ENCODE data around the gene RTF1.

DNA sequence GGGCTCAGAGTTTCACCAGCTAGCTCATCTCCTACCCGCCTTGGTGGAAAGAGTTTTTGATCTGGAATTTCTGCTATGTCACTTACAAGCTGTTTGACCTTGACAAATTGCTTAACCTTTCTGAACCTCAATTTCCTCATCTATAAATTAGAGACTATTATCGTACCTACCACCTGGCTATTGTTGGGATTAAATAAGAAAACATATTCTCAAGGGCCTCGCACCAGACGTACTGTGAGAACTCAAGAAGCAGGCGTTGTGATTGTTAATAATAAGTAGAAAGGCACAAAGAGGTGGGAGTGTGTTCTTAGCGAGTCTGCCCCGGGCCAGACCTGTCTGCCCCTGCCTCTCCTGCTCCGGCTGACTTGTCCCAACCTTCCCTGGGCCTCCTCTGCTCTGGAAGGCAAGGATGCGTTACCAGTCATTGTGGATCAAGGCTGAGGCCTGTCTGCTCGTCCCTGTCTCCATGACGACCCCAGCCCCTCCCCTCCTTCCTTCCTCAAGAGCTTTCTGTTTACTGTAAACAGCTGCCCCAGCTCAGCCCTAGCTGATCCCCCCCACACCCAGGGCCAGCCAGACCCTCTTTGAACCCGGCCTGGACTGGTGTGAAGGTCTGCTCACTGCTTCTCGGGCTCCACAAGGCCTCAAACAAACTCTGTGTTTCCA, 16.7 kb downstream of the VPS18 start:
- RRBS: no CpG with 5 or more reads among the region's 13 CpGs

DNA sequence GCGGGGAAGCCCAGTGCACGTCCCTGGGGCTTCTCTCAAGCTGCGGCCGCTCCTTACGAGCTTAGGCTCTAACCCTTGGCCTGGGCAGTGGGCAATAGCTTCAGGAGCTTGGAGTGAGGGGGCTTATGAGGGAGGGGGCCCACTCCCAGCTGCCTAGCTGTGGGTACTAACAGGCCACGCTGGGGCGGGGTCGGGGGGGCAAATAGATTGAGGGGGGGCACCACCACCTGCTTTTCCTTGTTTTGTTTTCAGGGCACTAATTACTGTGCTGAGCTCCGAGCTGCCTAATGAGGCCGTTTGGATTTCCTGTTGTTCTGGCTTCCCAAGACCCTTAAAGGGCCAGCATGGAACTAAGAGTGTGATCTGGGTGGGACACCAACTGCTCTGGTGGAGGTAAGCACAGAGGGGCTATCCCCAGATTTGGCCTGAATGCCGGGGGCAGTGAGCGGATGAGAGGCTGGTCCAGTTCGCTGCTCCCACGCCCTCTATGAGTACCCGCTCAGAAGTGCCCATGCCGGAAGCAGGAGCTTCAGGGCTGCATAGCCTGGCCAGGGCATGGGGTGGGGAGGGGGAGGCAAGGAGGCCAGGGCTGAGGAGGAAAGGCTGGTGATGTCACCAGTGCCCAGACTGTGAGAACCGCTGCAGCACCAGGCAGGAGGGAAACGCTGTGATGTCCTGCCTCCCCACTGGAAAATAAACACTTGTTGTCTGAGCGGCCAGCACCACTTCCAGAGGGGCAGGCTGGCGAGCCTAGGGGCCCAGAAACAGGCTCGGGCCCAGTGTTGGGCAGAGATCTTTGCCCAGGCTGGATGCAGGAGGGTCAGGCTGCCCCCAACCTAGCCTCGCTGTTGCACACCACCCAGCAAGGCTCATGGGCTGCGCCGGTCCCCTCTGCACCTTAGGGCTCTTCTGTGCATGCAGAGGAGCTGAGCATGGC, 11.1 kb upstream of the DLL4 start:
- RRBS: 92% methylated on average over 5 of the region's 24 CpGs

GRCh38 chr15:40949550-40950332, 3.5 kb upstream of the CHAC1 start:
- RRBS: no CpG with 5 or more reads among the region's 7 CpGs

DNA sequence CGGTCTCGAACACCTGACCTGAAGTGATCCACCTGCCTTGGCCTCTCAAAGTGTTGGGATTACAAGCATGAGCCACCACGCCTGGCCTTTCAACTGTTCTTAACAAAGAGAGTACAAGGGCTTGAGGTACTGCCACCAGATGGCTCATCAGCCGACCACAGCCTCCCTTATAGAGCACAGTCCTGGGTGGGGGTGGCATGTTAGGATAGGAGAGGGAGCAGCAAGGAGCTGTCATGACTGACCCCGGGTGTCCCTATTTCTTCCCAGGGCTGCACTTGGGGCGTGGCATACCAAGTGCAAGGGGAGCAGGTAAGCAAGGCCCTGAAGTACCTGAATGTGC, 1.8 kb downstream of the CHAC1 start:
- RRBS: no CpG with 5 or more reads among the region's 6 CpGs

DNA sequence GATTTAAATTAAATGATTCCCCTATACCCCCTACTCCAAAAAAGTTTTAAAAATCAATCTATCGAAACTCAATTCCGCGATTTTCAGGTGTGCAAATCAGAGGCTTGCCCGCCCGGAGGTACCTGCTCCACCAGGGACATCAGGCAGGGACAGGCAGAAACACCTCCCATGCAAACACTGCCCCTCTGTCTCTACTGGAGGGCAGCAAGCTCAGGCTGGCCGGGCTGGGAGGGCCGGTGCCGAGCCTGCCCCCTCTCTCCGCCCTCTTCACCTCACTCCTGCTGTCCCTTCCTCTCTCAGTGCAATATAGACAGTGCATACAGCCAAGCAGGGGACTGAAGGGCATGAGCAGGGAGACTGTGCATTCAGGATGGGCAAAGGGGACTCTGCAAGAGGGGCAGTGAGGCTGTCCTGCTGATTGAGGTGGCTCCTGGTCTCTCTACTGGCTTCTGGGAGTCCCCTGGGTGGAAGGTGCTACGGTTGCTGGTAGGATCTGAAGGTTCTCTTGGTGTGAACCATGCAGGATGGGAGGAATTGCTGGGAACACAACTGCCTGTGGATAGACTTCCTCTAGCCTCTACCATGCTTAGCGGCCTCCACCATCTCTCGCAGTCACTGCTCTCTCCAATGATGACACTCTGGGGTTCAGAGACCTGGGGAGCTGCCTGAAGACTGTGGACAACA, 26.0 kb downstream of the CHAC1 start:
- RRBS: no CpG with 5 or more reads among the region's 12 CpGs

- RRBS: 96% methylated on average over 4 of the region's 13 CpGs
Measured at GRCh38 chr15:40982862-40983348, 29.6 kb downstream of the CHAC1 start.

- RRBS: no CpG with 5 or more reads among the region's 6 CpGs
Measured at GRCh38 chr15:41020820-41021296, 67.6 kb downstream of the CHAC1 start.

GRCh38 chr15:41079657-41080284, 36.3 kb downstream of the INO80 start:
- RRBS: no CpG with 5 or more reads among the region's 9 CpGs

DNA sequence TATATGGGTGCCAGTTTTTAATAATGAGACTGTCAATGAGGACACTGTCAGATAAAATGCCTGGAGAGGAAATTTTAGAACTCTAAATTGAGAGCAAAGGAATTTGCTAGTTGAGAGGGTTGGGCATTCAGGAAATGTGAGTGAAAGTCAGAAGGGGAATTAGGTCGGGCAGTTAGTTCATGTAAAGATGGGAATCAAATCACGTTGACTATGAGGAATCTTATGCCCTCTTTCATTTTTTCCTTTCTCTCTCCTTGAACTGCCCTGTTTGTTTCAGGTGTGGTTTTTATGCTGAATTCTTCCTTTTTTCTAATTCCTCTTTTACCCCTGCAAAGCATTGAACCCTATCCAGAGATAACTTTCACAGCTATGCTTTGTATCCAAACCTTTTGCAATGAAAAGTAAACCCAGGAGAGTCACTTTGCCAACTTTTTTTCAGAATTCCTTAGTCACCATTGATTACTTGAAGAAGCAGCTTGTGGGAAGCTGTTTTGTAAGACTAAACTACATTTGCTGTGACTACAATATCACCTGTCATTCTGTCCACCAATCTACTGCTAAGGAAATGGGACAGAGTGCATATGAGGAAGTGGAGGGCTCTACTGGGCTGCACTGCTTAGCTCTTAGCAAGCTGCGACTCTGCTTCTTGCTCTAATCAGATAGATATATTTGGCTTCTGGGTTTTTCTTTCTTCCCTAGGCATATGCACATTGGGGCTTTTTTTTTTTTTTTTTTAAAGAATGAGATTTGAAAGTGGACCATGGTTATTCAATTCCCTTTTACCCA, 27.9 kb downstream of the CHP1 start:
- RRBS: no CpG with 5 or more reads among the region's 3 CpGs

DNA sequence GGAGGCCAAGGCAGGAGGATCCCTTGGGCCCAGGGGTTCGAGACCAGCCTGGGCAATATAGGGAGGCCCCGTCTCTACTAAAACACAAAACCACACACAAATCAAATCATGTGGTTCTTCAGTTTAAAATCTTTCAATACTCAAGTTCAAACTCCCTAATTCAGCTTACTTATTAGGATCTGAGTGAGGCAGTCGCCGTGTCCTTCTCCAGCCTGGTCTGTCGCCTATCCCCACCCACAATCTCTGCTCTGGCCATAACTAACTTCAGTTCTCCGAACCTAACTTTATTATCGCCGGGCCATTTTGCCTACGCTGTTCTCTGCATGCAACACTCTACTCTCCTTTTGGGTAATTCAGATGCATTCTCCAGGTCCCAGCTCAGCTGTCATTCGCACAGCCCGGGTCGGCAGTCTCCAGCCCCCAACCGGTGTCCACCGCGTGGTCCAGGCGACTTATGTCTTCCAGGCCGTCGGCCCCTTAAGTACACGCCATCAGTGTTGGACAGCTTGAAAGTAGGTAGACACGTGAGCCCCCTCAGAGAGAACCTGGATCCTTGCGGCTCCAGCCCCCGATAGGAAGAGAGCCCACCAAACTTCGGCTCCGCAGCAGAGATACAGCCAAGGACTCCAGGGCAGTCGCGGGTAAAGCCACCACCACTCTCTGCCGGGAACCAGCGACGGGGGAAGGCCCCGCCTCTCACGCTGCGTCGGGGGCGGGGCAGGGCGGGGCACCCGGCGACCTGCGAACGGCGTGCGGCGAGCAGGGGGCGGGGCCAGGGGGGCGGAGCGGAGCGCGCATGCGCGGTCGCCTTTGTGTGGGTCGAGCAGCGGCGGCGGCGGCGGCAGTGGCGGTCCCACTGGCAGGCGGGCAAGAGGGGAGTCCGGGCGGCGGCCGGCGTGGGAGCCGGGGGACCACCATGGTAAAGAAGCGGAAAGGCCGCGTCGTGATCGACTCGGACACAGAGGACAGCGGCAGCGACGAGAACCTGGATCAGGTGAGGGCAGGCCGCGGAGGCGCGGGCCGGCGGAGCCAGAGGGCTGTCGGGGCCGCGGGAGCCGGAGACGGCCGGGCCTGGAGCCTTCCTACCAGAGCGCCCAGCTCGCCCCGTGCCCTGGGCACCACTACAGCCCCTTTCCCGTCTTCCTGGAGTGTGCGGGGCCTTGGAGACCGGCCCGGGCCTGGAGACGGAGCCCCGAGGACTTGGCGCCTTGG, at the start of gene RTF1:
TSS of gene RTF1 (plus strand) at position 776 of the 1,212 bp plus-strand sequence.
- RRBS: 2% methylated on average over 32 of the region's 95 CpGs

DNA sequence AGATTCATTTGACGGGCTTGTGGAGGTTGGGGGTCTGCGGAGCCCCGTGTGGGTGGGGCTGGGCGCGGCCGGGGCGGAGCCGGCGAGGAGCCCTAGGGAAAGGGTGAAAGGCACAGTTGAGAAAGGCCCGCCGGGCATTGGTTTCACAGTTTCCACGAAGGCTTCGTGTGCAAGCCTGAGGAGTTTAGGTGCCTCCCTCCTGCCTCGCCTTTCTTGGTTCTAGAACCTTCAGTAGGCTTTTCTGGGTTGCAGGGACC, 100.9 kb downstream of the TYRO3 start:
- RRBS: 11% methylated on average over 10 of the region's 14 CpGs

GRCh38 chr15:41712960-41713474, 61.3 kb upstream of the MAPKBP1 start:
- RRBS: no CpG with 5 or more reads among the region's 6 CpGs

GRCh38 chr15:41749581-41750684, 24.4 kb upstream of the MAPKBP1 start:
- RRBS: no CpG with 5 or more reads among the region's 2 CpGs

GRCh38 chr15:41881401-41882483, 12.1 kb downstream of the SPTBN5 start:
- RRBS: 11% methylated on average over 10 of the region's 80 CpGs

- RRBS: 51% methylated on average over 14 of the region's 22 CpGs
Measured at GRCh38 chr15:41882484-41882875, 11.4 kb downstream of the SPTBN5 start.

DNA sequence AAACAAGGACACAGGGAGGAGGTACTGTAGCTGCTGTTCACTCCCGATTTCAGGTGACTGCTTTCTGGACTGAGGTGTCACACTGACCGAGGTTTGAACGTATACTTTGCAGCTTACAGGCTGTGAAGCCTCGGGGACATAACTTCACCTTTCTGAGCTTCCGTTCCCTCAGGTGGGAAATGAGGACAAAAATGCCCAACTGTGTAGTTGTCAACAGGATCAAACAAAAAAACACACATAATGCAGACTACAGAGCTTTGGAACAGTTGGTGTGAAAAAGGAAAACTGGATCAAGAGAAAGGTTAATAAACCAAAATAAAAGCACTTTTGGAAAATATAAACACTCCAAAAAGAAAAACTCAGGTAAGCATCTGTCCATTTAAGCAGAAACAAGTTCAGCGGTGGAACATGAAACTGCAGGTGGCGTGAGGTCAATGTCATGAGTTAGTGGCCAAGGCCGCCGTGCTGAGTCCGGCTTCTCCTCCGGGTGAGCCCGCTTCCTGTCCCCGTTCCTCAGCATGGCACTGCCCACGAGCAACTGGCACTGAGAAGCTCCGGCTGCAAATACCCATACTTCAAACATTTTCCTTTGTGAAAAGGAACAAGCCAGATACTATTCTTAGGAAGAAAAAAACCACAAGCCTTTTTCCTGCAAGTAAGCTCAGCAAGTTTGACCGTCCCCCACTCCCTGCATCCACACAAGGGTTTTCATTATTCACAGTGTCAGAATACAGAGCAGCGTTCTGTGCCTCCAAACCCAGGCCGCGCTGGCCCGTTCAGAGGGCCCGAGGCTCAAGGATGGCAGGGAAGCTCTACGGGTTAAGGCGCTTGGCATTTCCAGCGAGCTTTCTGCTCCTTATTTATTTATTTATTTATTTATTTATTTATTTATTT, 22.6 kb upstream of the SPTBN5 start:
- RRBS: 28% methylated on average over 5 of the region's 24 CpGs

DNA sequence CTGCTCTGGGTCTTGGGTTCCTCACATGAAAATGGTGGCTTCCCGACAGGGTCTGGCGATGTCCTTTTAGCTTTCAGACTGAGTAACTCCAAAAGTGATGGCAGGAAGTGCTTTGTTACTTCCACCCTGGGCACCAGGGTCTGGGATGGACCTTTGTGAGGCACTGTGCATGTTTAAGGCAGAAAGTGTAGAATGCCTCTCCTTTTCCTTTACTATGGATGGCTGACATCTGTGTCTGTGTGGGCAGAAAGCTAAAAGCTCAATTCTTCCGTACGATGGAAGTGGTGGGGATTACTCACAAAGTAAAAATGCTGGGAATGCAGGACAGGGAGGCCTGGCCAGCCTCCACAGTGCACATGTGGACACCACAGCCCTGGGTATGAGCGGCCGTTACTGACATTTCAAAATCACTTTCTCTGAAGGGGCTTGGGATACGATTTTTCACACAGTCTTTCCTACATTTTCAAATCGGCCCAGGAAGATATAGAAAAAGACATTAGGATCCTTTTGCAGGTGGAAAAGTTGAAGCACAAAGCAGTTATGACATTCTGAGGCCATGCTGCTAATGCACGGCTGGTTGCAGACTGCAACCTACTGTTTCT, 28.1 kb downstream of the EHD4 start:
- RRBS: no CpG with 5 or more reads among the region's 9 CpGs

DNA sequence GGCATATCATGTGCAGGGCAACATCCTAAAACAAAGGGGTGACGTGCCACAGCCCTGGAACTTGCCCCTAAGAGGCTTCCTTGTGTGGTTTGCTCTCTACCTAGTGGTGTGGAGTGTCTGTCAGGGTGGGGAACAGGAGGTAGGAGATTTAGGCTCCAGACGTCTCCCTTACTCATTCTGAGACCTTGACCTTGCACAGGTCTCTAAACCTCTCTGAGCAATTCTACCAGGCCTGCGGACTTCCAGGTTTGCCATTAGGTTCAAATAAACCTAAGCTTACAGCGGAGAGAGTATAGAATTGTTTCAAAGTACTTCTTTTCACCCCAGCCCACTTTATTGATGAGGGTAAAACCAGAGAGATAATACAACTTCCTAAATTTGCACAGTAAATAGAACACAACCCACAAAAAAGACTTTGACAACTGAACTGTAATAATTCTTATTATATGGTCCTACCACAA, 25.1 kb downstream of the EHD4 start:
- RRBS: no CpG with 5 or more reads among the region's 4 CpGs

GRCh38 chr15:41965794-41966866, 6.2 kb downstream of the EHD4 start:
- RRBS: no CpG with 5 or more reads among the region's 14 CpGs

- RRBS: no CpG with 5 or more reads among the region's 4 CpGs
Measured at GRCh38 chr15:42012202-42012794, 8.5 kb downstream of the PLA2G4E start.